Hair follicle dermal papilla cell (primary cell): ENCODE data around the genes COA3 and RND2.

DNA sequence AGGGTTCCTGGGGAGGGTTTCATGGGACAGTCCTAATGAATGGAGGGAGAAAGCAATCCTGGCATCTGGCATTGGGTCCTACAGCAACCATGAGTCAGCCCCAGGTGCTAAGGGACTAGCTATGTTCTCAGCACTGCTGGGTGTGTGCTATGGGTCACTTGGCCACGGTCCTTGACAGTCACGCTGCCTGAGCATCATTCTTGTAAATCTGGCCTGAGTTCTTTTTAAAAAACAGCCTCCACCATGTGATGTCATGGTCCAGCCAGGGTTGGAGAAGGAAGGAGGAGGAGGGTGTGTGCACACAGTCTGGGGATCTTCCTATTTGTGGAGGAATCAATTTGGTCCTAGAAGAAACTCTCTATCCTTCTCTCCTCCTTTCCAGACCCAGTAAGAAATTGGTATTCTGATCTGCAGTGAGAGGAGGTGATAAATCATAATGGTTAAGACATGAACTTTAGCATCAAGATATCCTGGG, 6.2 kb upstream of the RAMP2 start:
- CAGE, long polyA plus RNA, result no peak

DNA sequence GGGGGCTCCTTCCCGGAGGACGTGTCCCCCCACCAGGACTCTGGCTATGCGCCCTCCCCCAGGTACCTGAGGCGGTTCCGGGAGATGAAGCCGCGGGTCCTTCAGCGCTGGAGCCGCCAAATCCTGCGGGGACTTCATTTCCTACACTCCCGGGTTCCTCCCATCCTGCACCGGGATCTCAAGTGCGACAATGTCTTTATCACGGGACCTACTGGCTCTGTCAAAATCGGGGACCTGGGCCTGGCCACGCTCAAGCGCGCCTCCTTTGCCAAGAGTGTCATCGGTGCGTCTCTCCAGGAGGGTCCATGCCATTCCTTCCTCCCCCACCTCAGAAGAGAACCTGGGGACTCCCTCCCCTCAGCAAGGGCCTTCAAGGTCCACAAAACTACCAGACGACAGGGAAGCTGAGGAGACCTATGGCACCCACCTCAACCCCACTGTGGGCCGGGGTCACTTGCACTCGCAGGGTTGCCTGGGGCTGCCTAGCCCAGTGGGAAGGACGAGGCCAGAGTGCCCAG, 3.5 kb downstream of the WNK4 start:
- CAGE, long polyA plus RNA, result no peak

- CAGE, long polyA plus RNA, result no peak
Observed at GRCh38 chr17:42795449-42796348, 2.8 kb downstream of the COA3 start.

DNA sequence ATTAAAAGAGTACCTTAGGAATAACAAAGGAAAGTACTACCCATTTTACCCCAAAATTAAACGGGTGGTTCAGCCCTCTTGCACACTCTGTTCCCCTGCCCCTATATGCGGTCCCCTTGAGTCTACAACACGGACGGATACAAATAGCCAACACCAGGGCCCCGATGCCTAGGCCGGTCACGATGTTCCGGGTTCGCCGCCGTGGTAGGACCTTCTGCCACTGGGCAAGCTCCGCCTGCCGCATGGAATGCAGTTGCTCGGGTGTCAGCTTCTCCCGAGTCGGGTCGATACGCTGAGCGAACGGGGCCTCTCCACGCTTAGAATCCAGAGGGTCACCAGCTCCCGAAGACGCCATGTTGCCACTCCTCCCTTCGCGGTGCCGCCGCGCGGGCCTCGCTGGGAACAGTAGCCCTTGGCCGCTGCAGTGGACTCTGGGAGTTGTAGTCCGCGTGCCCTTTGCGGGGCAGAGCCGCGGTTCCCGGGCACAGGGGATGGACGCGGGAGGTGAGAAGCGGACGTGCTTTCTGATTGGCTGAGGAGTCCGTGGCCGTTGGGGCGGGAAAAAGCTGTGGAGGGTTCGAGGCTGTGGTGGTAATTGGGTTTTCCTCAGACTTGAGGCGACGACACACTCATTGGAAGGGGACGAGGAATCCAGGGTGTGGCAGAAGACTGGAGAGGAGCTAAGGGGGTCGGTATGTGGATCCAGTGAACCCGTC, at the start of gene COA3:
Gene COA3, minus strand, starts transcription at position 378 of the 716 bp plus-strand sequence.
- CAGE, long polyA plus RNA, result no peak

DNA sequence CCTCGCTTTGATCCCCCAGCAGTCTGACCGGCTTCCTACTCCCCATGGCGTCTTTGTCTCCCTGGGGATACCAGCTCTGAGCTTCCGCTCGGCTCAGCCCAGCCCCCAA, 359 bp downstream of the PSME3 start:
- CAGE, long polyA plus RNA, result no peak

DNA sequence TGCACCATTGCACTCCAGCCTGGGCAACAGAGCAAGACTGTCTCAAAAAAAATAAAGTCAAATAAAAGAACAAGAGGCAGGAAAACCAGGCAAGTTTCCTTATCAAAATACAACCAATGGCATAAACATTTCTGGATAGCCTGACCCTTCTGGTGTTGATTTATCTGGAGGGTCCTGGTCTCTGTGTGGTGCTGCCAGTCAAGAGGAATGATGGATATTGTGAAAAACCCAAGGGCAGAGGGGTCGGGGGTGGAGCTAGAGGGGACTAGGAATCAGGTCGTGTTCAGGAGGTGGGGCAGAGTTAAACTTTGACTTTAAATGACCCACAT, 14.5 kb downstream of the AOC3 start:
- CAGE, long polyA plus RNA, result no peak

- CAGE, long polyA plus RNA, result no peak
Observed at GRCh38 chr17:42886235-42886799, 14.3 kb upstream of the G6PC1 start.

GRCh38 chr17:42900431-42900684, 241 bp upstream of the G6PC1 start:
- CAGE, long polyA plus RNA, result no peak

DNA sequence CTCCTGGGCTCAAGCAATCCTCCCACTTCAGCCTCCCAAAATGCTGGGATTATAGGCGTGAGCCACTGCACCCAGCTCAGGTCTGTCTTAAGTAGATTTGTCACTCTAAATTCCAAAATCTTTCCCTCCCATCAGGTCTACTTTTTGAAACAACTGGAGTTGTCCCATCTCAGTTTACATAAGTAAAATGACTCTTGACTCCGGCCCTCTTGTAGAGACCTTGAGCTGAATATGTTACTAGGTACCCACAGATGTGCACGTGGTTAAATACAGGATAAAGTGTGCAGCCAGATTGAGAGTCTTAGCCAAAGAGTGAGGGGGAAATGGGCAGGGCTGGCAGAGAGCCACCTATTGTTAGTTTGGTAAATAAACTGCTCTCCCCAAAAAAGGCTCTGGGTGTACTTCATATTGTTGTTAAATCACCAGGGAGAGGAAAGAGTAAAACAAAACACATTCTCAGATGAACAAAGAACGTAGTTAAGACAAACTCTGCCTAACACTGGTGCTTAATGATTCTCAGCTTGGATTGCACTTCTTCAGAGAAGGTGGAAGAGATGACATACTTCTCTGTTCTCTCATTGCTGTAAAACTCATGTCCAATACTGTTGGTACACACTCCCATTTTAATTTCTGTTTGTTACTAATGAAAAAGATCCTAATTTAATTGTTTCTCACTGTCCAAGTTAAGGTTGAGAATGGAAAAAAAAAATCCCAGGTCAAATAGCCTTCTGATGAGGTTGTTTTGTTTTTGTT, 20.4 kb downstream of the G6PC1 start:
- CAGE, long polyA plus RNA, result no peak

- CAGE, long polyA plus RNA, result no peak
Observed at GRCh38 chr17:43011817-43012348, 5.3 kb downstream of the IFI35 start.

- CAGE, long polyA plus RNA, result no peak
Observed at GRCh38 chr17:43021516-43022244, 505 bp downstream of the VAT1 start.

GRCh38 chr17:43024975-43025673, at the start of gene RND2:
RND2 (plus strand) TSS chr17:43025231.
- CAGE, long polyA plus RNA, result no peak

GRCh38 chr17:43135845-43136681, 10.9 kb upstream of the BRCA1 start:
- CAGE, long polyA plus RNA, result no peak

- CAGE, long polyA plus RNA, result no peak
Observed at GRCh38 chr17:43239417-43239795, 11.0 kb upstream of the CCDC200 start.

- CAGE, long polyA plus RNA, result no peak
Observed at GRCh38 chr17:43272544-43273118, 44.2 kb upstream of the CCDC200 start.

DNA sequence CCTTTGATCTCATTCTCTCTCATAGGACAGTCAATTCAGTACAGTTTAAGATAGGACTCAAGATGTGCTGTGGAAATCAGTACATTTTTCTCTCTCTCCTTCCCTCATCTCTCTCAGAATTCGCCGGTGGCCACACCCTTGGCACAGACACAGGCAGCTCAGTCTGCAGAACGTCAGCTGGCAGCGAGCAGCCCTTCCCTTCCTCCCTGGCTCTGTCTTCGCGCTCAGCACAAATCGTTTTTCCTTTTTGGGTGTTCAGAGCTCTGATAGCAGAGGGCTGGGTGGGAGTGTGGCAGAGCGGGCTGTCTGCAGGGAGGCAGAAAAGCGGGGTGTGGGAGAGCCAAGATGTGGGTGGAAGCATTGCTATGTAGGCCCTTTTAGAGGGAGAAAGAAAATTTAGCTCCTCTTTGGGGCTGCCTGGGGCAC, 18.7 kb downstream of the ARL4D start:
- CAGE, long polyA plus RNA, result no peak

- CAGE, long polyA plus RNA, result no peak
Observed at GRCh38 chr17:43444620-43445451, 38.9 kb upstream of the DHX8 start.

DNA sequence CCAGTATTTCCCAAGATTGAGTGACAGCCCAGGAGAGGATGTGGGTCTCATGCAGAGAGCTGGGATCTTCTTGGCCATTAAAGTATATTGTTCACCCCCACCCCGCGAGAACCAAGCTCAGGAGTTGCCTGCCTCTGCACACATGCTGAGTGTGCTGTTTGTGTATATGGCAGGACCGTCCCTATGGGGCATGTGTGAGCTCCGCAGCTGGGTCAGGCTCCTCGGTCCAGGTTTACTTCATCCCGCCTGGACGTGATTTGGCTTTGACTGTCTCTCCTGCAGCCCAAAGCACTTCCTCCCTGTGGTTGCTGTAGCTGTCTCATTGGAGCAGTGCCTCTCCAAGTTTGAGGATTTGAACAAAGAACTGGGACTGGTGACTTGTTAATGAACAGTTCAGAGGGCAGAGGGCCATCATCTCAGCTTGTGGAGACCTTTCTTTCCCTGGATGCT, 19.9 kb downstream of the ETV4 start:
- CAGE, long polyA plus RNA, result no peak

DNA sequence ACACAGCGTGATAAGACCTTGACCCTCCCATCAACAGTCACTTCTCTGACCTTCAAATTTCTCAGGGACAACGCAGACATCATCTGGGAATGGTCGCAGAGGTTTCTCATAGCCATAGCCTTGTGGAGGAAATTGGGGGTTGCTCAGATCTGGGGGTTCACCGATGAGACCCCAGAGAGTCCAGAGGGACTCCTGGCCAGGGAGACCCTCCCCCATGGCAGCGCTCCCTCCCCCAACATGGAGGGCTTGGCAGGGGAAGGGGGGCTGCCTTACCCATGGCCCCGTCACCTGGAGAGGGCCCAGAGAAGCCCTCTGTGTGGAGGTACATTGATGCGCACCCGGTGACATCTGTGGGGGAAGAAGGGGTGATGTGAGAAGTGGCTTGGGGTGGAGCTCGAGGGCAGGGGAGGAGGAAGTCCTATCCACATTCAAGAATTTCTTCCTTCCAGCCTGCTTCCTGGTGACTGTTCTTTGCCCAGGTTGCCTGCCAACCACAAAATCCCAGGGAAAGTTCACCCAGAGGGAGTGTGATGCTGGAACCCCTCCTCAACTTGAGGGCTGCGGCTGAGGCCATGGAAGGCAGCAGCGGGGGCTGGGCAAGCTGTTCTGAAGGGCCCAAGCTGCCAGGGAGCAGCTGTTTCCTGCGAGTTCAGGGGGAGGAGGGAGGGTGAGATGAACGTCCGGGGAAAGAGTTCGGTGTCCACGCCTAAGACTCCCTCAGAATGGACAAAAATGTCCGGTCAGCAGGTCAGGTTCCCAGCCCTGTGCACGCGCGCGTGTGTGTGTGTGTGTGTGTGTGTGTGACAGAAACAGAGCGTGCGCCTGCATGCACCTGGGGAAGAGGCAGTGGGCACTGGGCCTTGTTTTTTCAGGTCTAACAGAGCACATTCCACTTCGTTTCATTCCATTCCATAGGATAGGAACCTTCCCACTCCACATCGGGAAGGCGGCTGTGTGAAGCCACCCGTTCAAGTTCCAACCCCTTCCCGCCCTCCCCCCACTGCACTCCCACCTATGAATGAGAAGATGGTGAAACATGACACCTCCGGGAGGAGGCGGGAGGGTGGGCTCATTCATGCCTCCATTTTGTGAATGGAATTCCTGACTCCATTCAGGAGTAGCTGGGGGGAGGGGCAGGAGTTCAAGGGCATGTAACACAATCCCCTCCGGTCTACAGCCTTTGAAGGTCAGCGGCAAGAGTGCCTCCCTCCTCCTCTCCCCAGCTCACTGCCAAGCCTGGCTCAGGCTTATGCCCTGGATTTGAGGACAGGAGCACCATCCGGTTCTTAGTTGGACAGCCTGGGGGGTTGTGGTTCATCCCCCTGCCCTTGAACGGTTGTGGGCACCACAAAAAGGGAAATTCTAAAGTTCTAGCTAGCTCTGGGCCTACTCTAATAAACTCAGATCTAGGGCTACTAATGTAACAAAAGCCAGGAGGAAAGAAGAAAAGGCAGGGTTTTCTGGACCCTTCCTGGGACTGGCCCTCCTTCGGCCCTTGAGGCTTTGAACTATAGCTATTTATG, 15.7 kb downstream of the ETV4 start:
- CAGE, long polyA plus RNA, result no peak

GRCh38 chr17:43540770-43541388, 5.3 kb downstream of the ETV4 start:
- CAGE, long polyA plus RNA, result no peak